Monocyte (primary cell): Measurements from ENCODE around the genes ATP5F1E and CDH4.

DNA sequence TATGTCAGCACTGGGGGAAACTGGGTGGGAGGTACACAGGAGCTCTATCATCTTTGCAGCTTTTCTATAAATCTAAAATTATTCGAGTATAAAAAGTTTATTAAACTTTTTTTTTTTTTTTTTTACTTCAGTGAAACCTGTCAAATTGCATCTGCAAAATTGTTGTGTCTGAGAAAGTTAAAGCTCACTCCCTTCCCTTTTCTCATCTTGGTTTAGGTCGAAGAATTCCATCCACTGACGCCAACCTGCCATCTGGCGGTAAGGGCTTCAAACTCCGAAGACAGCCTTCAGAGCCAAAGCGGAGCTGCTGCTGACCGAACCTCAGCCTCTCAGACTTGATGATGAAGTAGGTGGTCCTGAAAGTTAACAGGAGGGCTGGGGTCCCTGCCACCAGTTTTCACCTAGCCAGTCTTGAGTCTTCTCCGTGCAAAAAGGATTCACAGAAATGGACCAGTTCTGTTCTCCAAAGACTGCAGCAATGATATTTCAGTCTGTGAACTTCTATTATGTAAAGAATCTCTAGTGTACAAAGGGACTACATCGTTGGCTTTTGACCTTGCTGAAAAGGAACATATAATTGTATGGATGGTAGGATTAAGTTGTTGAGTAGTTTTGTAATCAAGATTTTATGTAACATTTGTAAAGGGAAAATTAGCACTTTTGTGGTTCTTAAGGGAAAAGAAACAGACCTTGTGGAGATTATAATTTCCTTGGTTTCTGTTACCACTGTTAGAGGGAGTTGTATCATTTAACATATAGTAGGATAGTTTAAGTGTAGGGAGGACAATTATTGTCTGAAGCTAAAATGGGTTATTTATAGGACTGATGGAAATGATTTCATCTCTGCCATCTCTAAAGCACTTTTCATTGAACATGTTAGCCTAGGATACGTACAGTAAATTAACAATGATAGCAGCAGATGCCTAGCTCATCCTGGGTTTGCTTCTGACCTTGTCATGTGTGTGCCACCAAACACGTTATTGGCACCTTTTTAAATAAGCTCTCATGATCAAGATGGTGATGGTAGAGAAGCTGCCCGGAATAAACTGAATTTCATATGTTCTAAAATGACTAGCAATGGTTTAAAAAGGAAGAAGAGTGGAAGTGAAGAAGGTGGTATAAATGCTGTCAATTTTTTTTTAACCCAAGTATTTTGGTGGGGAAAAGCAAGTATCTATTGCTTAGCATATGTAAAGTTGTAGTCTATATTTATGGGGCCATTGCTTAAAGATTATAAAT is 29.2 kb upstream of the VAPB start:
- PRO-cap, 2 experiments: no peak in any of the 2 experiments

- PRO-cap, 2 experiments: peak in 1 of 2 experiments; most common plus-strand start chr20:58390165 (in 1)
These were observed 1.1 kb downstream of the VAPB start for GRCh38 chr20:58390029-58390704.

GRCh38 chr20:58408491-58409348 is 19.7 kb downstream of the VAPB start:
- PRO-cap, 2 experiments: no peak in any of the 2 experiments

- PRO-cap, 2 experiments: no peak in any of the 2 experiments
These were observed 58.8 kb downstream of the VAPB start for GRCh38 chr20:58447544-58448469.

DNA sequence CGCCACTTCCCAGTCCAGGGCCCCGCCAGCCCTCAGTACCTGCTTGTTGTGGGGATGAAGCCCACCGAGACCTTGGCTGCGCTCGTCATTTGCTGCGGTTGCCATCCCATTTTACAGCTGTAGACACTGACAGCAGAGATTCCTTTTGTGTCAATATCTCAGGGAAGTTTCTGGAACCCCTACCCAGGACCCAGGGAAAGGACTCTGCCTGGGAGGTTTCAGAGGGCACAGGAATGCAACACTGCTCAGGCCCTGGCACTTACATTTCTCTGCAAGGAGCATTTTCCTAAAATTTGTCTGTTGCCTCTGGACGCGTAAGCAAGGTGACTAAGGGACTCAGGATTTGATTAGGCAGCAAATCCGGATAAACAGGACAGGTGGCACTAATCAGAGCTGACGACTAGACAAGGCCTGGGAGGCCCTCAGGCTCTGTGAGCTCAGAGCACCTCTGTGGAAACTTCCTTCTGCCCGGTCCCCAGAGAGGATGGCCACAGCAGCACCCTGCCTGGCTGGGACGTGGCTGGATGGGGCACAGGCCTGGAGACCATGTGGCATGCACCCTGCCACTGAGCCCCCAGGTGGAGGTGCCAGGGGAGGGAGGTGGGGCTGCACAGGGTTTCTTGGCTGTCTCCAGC is 40.0 kb upstream of the STX16 start:
- PRO-cap, 2 experiments: no peak in any of the 2 experiments

DNA sequence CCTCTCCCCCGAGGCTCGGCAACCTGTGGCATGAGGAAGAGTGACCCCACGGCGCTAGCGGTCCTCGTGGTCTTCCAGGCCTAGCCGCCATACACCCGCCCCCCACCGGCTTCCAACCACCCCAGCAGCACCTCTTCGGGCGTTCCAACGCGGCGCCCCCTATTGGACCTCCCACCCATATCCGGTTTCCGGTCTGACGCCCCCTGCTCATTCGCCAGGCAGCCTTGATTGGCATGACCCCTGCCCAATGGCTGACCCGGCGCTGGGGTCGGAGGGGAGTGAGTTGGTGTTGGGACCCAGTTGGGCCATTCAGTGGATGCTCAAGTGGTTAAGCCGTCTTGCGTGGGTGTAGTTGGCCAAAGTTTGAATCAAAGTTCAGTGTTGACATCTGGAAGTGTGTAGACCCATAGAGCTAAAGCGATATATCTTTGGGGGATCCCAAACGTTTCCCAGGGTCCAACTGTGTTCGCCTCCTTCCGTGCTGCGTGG is 40.4 kb upstream of the GNAS start:
- PRO-cap, 2 experiments: no peak in any of the 2 experiments

- PRO-cap, 2 experiments: no peak in any of the 2 experiments
These were observed 35.2 kb upstream of the GNAS start for GRCh38 chr20:58855959-58856438.

GRCh38 chr20:58893479-58894522 is 2.6 kb downstream of the GNAS start:
- PRO-cap, 2 experiments: no peak in any of the 2 experiments

DNA sequence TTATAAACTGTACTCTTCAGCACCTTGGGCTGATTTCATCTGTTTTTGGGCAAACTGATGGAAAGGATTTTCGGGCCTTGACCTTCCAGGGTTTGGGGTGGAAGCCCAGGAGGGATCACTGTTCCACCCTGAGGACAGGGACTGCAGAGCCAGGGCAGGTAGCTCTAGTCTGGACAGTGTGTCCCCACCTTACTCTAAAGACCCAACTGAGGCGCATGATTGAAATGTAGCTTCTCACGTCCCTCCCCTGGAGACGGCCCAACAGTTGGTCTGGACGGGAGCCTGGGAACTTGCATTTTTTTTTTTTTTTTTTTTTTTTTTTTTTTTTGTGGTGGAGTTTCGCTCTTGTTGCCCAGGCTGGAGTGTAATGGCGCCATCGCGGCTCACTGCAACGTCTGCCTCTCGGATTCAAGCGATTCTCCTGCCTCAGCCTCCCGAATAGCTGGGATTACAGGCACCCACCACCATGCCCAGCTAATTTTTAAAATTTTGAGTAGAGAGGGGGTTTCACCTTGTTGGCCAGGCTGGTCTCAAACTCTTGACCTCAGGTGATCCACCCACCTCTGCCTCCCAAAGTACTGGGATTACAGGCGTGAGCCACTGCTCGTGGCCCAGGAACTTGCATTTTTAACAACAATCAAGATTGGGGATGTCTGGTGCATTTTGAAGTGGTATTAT is 929 bp downstream of the NELFCD start:
- PRO-cap, 2 experiments: no peak in any of the 2 experiments

GRCh38 chr20:59002227-59002570 is 4.9 kb downstream of the CTSZ start:
- PRO-cap, 2 experiments: peak in 1 of 2 experiments; most common minus-strand start chr20:59002449 (in 1)

GRCh38 chr20:59010289-59010929 is 3.4 kb upstream of the CTSZ start:
- PRO-cap, 2 experiments: no peak in any of the 2 experiments

- PRO-cap, 2 experiments: peak in 2 of 2 experiments; most common plus-strand start chr20:59032614 (in 2); most common minus-strand start chr20:59032302 (in 2)
These were observed at the start of gene ATP5F1E for GRCh38 chr20:59032178-59033353. Gene ATP5F1E (minus strand): TSS chr20:59032335.

DNA sequence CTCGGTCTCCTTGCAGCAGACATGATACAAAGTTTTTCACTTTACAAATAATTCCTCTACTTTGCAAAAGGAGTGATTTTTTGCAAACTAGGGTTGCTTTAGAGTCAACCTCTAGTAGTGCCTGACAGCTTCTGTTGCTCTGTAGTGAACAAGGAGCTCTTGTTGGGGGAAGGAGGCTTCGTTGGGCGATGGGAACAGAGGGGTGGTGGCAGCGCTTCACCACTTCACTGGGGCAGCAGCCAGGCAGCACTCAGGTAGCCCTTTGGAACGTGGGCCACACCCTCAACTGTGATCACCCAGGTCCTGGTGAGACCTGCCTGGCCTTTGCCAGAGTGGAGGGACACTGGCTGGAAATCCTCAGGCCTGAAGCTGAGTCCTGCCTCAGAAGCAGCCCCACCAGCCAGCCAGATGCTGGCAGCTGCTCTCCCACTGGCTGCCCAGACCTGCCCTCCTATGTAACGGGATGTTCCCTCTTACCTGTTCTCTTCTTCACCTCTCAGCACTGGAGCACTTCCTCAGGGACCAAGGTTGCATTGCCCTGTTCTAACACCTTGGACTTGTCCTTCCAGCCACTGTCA is 10.4 kb upstream of the EDN3 start:
- PRO-cap, 2 experiments: no peak in any of the 2 experiments

DNA sequence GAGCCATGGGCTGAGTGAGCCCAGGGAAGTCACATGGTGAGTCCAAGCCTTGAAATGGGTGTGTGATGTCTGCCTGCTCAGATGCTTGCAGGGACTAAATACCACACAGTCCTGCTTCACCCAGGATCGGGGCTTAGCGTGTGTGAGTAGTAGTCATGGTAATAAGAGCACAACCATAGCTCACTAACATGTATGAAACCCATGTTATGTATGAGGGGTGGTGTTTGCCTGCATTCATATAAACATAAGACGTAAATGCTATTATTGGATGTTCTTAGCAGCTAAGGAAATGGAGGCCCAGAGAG is 112.6 kb downstream of the SYCP2 start:
- PRO-cap, 2 experiments: no peak in any of the 2 experiments

- PRO-cap, 2 experiments: peak in 2 of 2 experiments; most common plus-strand start chr20:60008367 (in 1); most common minus-strand start chr20:60008529 (in 2)
These were observed 50.1 kb downstream of the CDH26 start for GRCh38 chr20:60008143-60008870.

DNA sequence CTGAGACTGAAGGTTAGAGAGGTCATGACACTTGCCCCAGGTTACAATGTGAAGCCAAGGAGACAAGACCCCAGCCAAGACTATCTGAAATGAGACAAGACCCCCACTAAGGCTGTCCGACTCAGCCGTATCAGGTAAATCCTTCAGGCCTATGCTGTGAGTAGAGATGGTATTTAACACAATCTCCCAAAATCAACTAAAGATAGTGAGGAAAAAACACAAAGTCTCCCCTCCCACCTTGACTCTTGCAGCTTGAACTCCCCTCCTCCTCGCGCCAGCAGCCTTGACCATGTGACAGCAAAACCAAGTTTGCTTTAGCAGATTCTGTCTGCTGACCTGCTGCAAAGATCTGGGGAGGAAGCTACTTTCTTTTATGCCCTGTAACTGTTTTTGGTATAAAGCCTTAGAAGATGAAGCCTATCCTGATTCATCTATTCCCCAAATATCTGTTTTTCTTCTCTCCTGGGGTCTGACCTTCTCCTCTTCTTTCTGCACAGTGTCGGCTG is 509.5 kb downstream of the CDH26 start:
- PRO-cap, 2 experiments: no peak in any of the 2 experiments

GRCh38 chr20:61251923-61252623 is at the start of gene CDH4:
Gene CDH4 (plus strand): TSS chr20:61252261.
- PRO-cap, 2 experiments: no peak in any of the 2 experiments

GRCh38 chr20:61252624-61253612 is 857 bp downstream of the CDH4 start:
- PRO-cap, 2 experiments: no peak in any of the 2 experiments

DNA sequence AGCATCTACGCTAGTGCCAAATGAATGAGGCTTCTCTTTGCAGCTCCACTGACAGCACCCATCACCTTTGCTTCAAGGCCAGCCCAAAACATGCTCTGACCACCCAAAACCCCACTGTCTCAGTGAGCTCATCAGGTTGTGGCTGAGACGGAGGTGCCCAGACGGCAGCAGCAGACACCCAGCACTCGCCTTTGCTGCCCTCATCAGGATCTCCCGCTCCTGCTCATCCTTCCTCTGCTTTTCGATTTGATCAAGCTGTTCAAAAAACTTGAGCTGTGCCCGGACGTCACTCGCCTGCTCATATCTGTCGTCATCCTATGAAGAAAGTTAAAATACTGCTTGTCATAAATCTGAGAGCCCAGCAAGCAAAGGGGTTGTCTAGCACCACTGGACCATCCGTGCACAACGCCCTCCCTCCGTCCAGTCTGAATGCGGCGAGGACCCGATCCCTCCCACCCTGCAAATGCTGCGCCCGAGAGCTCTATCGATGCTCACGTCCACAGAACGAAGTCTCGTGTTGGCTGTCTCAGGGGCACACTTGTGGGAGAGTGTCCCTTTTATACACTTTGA is 66.8 kb downstream of the TAF4 start:
- PRO-cap, 2 experiments: no peak in any of the 2 experiments

DNA sequence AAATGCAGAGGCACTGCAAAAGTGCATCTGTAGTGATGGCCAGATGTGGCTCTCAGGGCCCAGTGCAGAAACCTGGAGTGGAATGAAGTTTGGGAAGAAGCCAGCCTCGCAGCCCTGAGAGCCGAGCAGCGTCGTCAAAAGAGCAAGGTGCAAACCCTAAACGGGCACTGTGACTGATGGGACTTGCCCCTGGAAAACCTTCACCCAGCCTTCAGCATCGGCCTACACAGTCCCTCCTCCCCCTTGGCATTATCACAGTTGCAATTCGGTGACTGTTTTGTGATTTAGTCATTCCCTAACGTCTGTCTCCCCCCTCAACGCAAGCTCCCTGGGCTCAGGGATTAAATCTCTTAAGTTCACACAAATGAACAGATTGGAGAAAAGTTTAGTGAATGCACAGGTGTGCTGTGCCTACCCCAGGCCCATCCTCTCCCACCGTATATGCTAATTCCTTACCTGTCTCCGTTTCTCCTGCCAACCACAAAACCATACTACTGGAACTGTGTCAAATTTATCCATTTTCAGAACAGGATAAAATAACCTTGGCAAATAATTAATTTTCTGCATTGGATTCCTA is 38.5 kb downstream of the TAF4 start:
- PRO-cap, 2 experiments: no peak in any of the 2 experiments